ENCODE results near the genes ZNF761, ZNF331 and CNOT3.

- PRO-cap, result no peak
These were observed 28.2 kb downstream of the ZNF160 start for GRCh38 chr19:53075023-53075328.

DNA sequence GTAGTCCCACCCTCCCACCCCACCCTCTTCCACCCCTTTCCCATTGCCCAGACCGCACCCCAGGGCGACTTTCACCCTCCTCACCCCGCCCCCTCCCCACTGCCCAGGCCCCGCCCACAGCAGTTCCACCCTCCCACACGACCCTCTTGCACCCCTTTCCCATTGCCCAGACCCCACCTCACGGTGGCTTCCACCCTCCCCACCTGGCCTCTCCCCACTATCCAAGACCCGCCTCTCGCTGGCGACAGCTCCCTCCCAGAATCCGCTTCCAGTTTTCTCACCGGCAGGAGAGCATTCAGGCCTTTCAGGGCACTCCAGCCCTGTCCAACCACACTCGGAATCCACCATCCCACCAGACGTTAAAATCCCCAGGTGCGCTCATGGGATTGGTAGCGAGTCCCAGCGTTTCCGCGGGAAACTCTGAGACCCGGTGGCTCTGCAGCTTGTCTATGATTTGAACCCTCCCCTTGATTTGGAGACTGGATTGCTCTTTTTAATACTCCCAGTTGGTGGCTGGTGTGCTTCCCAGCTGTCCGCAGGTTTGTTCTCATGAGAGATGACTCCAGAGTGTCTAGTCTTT, 8.1 kb downstream of the ZNF160 start:
- PRO-cap, result no peak

GRCh38 chr19:53123483-53123781, 9.3 kb downstream of the ZNF415 start:
- PRO-cap, result no peak

GRCh38 chr19:53129459-53129978, 3.2 kb downstream of the ZNF415 start:
- PRO-cap, result no peak

GRCh38 chr19:53156895-53157194, 2.0 kb downstream of the ZNF347 start:
- PRO-cap, result no peak

GRCh38 chr19:53328758-53329395, 4.7 kb upstream of the ZNF845 start:
- PRO-cap, result no peak

- PRO-cap, result unidirectional peak, plus-strand start at chr19:53431984
These were observed at the start of gene ZNF761 for GRCh38 chr19:53431324-53432130. ZNF761 (plus strand) TSS chr19:53431984.

- PRO-cap, result bidirectional peak, plus-strand start at chr19:53538219, minus-strand start at chr19:53538064
These were observed at the start of gene ZNF331 for GRCh38 chr19:53537492-53538509. ZNF331 (plus strand) TSS chr19:53538145.

DNA sequence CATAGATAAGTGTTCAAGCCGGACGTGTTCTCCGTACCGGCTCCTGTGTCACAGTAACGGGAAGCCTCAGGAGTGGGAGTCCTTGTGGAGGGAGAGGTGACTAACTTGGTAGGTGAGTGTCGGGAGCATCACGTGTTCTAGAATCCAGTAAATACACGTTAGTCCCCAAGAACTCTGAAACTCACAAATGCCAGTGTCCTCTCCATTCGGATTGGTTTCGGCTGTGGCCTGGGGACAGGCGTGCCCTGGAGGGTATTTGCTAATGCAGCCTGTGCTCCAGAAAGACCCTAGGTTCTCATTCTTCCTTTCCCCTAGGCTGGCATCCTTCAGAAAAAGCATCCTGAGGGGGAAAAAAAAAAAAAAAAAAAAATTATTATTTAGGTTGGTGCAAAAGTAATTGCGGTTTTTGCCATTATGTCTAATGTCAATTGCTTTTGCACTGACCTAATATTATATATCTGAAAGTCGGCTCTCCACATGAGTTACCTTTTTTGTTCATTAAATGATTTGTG, 7.9 kb downstream of the ZNF331 start:
- PRO-cap, result no peak

GRCh38 chr19:53566479-53566958, 28.6 kb downstream of the ZNF331 start:
- PRO-cap, result no peak

- PRO-cap, result no peak
These were observed 42.7 kb downstream of the NLRP12 start for GRCh38 chr19:53781386-53781802.

- PRO-cap, result no peak
These were observed 14.3 kb downstream of the NLRP12 start for GRCh38 chr19:53809810-53810304.

- PRO-cap, result bidirectional peak, plus-strand start at chr19:53866410, minus-strand start at chr19:53866347
These were observed 1.4 kb upstream of the MYADM start for GRCh38 chr19:53866045-53866822.

GRCh38 chr19:53873531-53874140, 6.0 kb downstream of the MYADM start:
- PRO-cap, result no peak

DNA sequence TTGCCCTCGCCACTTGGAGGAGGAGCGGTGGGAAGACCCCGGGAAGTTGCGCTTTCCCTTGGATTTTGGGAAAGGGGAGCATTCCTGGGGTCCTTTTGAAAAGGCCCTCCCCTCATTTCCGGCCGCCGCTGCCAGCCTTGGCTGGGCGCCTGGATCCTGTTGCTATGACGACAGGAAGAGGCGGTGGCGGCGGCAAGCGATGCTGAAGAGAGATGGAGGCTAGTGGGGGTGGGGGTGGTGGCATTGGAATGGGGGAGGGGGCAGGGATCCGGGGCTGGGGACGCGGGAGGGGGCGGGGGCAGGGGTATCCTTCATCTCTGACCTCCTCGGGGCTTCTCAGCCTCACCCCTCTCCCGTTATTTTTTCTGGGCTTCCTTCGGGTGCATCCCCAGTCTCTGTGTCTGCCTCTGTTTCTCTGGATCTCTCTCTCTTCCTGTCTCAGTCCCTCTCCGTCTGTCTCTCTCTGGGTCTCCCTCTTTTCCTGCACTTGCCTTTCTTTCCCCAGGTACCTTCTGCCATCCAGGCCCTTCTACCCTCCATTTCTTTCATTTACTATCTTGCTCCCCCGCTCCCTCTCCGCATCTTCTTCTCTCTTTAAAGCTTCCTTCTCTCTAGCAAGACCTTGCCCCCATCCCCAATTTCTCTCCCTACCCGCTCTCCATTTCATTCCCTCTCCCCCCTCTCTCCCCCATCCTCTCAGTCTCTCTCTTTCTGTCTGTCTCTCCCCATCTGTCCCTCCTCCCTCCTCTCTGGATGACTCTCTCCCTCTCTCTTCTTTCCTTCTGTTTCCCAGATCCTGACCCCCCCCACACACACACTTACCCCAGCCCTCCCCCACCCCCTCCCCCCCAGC, 4.2 kb upstream of the CACNG8 start:
- PRO-cap, result no peak

- PRO-cap, result no peak
These were observed 13.2 kb upstream of the CACNG6 start for GRCh38 chr19:53977956-53978850.

DNA sequence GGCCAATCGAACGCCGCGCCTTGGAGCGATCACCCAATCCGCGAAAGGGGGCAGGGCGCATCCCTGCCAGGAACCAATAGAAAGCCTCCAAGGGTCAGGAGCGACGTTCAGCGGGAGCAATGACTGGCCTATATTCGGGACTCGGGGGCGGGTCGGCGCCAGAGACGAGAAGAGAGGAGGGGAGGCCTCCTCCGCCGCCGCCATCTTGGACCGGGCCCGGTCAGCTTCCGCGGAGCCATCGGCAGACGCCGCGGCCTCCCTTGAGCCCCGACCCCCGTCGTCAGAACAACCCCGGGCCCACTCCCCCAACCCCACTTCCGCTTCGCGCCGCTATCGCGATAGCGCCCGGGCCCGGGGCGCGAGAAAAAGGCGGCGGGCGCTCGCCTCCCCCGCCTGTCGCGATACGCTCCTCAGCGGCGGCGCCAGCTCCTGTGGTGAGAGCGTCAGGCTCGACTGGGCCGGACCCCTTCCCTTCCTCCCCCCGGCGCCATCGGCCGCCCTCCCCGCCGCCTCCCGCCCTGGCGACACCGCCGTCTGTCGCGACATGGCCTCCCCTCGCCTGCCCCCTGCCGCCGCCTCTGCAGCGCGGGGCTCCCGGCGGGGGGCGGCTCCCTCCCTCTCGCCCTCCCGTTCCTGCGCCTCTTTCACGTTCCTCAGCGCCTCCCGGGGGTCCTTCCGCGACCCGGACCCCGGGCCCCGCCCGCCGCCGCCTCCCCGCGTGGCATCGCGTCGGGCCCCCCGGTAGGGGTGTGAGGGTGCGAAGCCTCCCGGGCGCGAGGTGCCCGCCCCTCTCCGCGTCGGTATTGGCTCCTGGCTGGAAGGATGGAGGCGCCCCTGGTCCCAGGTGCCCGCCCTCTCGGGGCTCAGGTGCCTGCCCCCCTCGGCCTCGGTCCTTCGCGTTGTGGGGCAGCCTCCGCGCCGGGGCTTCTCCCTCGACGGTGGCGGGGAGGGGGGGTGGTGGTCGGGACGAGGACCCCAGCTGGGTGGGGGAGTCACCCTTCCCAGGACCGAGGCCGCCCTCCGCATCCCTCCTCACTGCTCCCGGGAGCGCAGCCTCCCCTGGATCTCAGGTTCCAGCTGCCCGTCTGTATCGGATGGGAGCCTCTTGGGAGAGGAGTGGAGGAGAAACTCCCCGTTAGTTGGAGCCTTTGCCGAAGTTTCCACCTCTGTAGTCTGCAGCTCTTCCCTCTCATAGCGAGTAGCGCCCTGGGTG, at the start of gene CNOT3:
Gene CNOT3 (plus strand): TSS at position 203 of the 1,213 bp plus-strand sequence.
- PRO-cap, result unidirectional peak, plus-strand start at position 161 of the sequence

GRCh38 chr19:54138773-54139227, 1.2 kb downstream of the CNOT3 start:
- PRO-cap, result no peak

DNA sequence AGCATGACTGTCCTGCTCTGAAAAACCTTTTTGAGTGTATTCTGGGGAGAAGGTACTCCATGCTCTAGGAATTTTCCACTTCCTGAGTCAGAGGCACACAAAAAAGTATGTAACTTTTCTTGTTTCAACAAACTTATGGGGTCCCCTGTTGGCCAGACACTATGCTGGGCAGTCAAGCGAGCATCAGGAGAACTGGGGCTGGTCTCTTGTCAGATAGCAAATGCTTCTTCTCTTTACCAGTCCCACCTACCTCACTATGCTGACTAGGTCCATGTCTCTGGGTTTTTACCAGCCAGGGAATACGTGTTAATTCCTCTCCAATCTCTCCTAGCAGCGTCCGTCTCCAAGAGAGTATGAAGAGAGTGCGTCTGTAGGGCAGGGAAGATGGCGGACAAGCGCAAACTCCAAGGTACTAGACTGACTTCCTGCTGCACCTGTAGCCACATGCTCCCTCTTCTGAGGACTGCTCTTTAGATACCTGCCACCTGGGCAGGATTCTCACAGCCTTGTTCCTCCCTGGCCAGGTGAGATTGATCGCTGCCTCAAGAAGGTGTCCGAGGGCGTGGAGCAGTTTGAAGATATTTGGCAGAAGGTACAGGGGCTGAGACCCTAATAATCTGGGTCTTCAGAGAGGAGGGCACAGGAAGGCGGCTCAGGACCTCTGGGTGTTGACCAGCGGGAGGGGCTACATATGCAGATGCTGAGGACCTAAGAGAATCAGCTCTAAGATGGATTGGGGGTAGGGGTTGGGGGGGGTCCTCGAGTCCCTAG, 5.2 kb downstream of the CNOT3 start:
- PRO-cap, result no peak

GRCh38 chr19:54189164-54189237, 379 bp downstream of the MBOAT7 start:
- PRO-cap, result no peak